Right ventricle myocardium (tissue), 1 donor: ENCODE results near the gene ODC1.

- PRO-cap, 2 experiments: no peak in any of the 2 experiments
These were observed 62.4 kb downstream of the ODC1 start for GRCh38 chr2:10385680-10386264.

- PRO-cap, 2 experiments: no peak in any of the 2 experiments
These were observed 55.4 kb downstream of the ODC1 start for GRCh38 chr2:10392508-10393360.

GRCh38 chr2:10407154-10407831, 40.8 kb downstream of the ODC1 start:
- PRO-cap, 2 experiments: no peak in any of the 2 experiments

- PRO-cap, 2 experiments: no peak in any of the 2 experiments
These were observed 20.7 kb downstream of the ODC1 start for GRCh38 chr2:10427222-10428115.

DNA sequence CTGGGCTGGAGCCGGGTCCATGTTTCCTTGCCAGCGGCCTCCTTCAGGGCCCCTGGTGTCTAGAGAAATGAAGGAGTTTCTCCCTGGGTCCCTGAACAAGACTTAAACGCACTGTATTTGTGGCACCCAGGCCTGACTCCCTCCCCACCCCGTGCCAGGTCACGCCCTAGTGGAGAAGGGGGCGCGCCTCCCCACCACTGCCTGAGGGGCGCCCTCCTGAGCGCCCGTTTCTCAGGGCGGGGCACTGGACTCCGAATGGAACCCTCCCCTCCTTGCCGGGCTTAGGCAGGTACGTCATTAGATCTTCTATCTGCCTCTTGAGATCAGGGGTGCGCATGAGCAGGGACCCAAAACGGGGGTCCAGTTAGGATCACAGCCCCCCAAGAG, 16.3 kb downstream of the ODC1 start:
- PRO-cap, 2 experiments: no peak in any of the 2 experiments

- PRO-cap, 2 experiments: peak in 2 of 2 experiments; most common plus-strand start chr2:10448682 (in 2); most common minus-strand start chr2:10448327 (in 2)
These were observed at the start of gene ODC1 for GRCh38 chr2:10447847-10448964. ODC1 (minus strand) TSS chr2:10448327.

DNA sequence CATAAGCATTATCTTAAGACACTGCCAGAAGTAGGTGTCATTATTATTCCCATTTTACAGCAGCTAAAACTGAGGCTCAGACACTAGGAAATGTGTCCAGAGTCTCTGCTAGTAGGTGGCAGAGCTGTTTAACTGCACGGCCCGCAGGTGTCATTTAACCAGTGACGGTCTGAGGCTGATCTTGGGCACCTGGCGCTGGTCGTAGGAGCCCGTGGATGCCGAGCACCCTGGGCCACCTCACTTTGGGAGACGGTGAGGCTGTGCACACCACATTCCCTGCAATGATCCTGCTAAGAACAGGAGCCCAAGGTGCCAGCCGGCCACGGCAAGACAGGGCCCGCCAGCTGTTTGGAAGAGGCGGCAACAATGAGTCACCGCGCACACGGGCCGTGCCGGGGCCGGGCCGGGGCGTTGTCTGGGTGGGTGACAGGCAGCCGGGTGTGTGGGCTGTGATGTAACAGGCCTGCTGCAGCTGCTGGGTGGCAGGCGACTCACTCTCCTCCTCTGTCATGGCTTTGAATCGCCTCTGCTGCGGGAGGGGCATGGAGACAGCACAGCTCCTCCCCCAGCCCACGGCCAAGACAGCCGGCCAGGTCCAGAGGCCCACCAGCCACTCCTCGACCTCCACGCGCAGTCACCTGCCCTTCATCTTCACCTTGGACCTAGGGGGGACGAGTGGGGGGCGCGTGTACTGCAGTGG, 49.7 kb upstream of the ODC1 start:
- PRO-cap, 2 experiments: no peak in any of the 2 experiments

- PRO-cap, 2 experiments: no peak in any of the 2 experiments
These were observed 96.0 kb upstream of the ODC1 start for GRCh38 chr2:10544170-10544551.

DNA sequence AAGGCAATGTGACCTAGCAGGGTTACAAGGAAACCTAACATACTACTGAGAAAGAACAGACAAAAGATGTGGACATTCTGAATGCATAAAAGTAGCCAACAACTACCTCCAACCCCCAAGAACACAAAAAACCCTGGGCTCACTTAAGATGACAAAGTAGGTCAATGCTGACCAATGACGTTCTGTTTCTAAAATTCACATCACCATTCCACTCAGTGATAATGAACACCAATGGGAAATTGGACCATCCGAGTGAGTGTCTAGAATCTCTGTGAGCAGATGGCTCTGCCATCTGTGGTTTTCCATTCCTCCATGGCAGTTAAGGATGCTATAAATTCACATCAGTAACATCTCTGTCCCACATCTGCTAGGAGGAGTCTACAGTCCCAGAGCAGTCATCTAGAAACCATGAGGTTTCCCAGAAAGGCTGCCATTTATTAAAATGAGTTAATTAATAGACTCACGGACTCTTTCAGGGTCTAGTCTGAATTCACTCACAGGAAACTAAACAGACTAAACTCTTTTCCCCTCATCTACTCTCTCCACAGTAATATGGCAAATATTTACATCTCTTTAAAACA, 1.8 kb downstream of the PDIA6 start:
- PRO-cap, 2 experiments: no peak in any of the 2 experiments

DNA sequence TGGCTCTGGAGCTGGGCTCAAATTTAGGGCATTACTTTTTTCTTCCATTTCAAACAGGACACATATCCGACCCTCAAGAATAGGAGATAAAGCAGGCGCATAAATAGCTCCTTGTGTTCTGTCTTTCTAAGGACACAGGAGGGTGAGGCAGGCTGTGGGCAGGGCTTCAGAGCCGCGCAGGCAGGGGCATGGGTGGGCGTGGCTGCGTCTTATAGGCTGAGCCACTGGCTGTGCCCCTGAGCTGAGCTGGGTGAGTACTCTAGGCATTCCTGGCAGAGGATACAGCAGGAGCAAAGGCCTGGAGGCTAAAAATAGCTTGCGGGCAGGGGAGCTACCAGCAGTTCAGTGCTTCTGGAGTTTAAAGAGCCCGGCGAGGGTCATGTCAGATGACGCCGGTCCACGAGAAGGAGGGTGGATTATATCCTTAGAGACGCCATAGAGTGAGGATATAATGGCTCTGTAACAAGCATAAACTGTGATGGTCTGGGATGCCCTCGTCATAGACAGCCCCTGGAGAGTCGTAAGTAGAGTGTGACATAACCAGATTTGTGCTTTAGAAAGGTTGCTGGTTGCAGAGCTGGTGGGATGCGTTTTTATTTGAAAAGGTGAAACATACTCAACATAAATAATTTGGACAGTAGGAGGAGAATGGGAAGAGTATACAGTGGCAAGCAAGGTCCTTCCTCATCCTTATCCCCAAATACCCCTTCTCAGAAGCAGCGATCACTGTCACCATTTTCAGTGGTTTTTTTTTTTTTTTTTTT, 31.6 kb upstream of the PDIA6 start:
- PRO-cap, 2 experiments: peak in 2 of 2 experiments; most common plus-strand start position 361 of the sequence (in 2); most common minus-strand start position 154 of the sequence (in 1)

- PRO-cap, 2 experiments: no peak in any of the 2 experiments
These were observed 42.8 kb upstream of the KCNF1 start for GRCh38 chr2:10868799-10869387.

DNA sequence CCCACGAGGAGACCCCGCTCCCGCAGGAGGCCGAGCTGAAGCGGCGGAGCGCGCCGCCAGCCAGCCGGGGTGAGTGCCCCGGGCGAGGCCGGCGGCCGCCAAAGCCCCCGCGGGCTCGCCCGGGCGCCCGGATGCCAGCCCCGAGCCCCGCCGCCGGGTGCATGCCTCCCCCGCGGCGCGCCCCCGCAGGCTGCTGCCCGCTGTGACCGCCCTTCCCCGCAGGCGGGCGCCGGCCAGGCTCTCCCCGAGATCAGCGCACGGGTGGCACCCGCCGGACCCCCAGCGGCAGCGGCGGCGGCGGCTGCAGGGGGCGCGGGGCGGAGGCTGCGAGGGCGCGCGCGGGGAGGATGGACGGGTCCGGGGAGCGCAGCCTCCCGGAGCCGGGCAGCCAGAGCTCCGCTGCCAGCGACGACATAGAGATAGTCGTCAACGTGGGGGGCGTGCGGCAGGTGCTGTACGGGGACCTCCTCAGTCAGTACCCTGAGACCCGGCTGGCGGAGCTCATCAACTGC, 402 bp downstream of the KCNF1 start:
- PRO-cap, 2 experiments: no peak in any of the 2 experiments

DNA sequence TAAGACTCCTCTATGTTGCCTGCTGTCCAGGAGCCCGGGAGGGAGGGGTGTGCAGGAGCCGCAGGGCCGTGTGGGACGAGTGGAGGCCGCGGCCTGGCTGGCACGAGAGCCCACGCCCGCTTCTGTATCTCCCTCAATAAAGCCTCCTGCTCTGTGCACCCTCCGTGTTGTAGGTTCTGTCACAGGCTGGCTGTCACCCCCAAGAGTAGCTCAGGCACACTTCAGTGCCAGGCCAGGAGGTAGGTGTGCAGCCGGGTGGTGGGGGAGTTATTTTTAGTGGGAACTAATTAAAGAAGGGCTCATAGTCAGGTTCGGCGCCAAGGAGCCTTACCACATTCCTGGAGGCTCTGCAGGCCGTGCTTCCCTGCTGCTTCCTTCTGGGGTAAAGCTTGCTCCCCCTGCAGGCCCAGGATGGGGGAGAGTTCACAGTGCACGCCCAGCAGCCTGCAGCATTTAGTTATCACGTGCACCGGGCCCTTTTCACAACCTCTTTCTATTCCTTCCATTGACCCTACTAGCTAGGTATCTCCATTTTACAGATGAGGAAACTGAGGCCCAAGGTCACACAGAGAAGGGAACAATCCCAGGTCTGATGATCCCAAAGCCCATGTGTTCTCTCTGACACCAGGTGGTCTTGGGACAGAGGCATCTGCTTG, 2.5 kb downstream of the KCNF1 start:
- PRO-cap, 2 experiments: no peak in any of the 2 experiments

DNA sequence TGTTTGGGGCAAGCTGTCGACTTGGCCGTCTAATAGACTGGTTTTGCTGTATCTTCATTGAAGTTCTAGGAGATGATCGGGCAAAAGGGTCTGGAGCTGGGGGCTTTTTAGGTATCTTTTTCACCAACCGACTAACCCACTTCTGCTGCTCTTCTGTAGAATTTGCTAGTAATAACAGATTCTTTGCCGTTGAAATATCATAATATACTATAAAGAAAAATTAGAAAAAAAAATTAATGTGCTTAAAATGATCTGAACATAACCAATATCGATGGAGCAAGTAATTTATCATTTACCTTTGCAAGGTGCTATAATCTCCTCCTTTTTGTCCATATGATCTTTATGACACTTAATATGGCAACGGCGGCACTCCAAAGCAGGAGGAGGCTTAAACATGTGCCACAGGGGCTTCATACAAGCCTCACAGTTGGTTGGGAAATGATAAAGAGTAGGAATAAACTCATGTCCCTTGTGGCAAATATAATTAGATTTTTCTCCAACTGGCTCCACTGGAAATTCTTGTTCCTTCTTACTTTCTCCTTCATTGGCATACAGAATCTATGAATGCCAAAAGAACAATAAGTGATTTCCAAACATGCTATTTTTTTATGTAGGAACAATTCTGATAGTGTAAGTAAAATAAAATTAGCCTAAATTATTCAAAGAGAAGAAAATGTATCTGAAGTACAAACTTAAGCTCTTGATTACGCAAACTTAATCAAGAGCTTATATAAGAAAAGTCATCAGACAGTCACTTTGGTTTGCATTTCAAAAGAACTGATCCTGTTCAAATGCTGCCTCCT, 37.1 kb downstream of the SLC66A3 start:
- PRO-cap, 2 experiments: no peak in any of the 2 experiments

DNA sequence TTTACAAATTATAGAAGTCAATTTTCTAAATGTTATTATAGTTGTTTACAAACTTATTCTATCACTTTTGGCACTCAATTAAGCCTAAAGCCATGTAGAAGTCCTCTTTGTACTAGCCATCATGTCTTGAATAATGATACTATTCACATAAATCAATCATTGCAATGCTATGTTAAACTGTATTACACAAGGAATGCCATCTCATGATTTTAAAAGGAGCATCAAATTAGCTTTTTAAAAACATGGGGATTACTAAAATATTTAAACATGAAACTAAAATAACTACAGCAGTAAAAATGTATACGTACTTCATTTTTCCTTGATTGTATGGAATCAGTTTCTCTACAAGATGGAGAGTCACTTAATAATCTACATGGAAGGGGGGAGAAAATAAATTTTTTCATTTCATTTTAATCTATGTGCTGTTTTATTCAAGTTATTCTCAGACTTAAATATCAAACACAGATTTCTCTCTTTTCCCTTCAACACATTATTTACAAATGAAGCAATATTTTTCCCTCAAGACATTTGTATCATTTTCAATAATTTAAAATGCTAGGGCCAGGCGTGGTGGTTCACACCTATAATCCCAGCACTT, 63.5 kb downstream of the SLC66A3 start:
- PRO-cap, 2 experiments: no peak in any of the 2 experiments

- PRO-cap, 2 experiments: no peak in any of the 2 experiments
These were observed 68.9 kb downstream of the SLC66A3 start for GRCh38 chr2:11224069-11224752.

DNA sequence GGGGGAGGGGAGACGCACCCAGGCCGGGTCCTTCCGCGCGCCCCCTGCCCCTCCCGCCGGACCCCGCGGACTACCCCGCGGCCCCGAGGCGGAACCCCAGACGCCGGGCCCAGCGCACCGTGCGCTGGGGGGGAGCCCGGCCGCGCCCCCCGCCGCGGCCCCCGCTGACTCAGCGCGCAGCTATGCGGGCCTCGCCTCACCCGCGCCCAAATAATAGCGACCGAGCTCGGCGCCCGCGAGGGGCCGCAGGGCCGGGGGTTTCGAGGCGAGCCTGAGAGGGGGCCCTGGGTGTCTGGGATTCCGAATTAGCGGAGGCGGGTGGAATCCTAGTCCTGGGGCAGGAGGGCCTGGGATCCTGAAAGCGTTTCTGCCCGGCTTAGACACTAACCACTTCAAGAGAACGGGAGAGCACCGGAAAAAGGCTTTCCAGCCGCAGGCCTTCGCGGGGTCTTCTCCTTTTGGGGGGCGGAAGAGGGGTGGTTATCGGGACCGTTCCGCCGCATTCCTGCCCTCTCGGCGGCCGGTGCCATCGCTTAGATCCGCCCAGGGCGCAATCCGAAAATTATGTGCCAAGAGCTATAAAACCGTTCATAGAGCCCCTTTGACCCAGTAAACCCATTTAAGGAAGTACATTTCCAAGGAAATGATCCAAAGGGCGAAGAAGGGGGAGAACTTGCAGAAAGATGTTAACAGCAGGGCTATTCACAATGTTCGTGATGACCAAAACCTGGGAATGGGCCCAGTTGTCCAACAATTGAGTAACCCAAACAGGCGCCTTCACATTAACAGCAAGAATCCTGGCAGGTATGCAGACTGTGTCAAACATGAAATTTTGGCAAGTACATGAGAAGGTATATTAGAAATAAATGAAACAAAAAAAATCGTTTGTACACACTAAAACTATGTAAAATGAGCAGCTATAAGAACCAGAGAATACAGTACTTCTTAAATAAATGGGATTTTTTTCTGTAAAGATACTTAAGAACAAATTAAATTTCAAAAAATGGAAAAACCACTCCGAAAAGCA, 763 bp upstream of the ROCK2 start:
- PRO-cap, 2 experiments: peak in 2 of 2 experiments; most common plus-strand start position 213 of the sequence (in 2); most common minus-strand start position 102 of the sequence (in 2)

- PRO-cap, 2 experiments: no peak in any of the 2 experiments
These were observed 25.4 kb upstream of the GREB1 start for GRCh38 chr2:11508405-11508889.

GRCh38 chr2:11555951-11556815, 22.3 kb downstream of the GREB1 start:
- PRO-cap, 2 experiments: no peak in any of the 2 experiments

DNA sequence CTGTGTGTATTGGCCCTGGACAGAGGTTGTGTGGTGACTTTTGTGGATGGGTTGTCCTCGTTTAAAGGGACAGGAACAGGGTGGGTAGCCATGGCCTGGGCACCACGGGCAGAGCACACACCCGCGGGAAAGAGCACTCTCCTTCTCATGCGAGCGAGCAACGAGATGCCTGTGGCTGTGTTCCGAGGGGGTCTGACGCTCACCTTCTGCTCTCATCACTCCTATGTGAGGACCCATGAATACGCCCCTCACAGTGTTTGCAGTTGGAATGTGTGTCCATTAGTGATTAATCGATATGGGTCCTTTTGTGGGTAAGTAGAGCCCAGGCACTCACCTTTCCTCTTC, 16.5 kb upstream of the NTSR2 start:
- PRO-cap, 2 experiments: no peak in any of the 2 experiments